MCF 10A (cell line): ENCODE measurements around a stretch of chr5.

DNA sequence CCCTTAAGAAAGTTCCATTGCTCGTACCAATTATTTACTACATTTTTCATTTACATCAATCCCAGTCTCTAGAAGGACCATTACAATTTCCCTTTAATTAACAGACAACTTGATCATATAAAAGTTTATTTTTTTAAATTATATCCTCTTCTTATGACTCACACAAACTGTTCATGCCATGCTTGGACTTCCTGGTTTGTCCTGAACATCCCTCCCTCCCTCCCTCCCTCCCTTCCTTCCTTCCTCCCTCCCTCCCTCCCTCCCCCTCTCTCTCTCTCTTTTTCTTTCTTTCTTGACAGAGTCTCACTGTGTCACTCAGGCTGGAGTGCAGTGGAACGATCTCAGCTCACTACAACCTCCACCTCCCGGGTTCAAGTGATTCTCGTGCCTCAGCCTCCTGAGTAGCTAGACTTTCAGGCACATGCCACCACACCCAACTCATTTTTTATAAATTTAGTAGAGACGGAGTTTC is 11.7 kb upstream of the CLTB start:
- PRO-cap = no peak
- RRBS = no CpG with 5 or more reads among the region's 5 CpGs

DNA sequence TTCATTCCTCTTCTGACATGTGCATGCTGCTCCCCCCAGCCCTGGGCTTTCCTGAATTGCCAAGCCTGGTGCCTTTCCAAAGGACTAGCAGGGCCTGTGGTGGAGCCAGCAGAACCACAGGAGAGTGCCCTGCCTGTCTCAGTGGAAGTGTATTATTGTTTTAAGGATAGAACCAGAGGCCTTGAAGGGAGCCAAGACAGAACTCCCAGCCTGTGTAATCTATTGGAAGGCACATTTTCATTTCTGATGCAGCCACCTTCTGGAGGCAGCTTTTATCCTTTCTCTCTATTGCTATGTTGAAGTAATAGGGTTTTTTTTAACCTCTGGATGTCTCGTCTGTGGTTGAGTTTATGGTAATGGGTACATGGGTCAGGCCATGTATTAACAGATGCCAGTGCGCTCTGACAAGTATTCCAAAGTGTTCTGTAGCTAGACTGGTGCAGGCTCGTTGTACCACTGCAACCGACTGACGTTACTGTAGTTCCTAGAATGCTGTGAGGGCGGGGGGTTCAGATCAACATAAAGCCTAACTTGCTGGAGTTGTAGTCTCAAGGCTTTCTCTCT is 29.2 kb downstream of the RNF44 start:
- PRO-cap = no peak
- RRBS = no CpG with 5 or more reads among the region's 6 CpGs

DNA sequence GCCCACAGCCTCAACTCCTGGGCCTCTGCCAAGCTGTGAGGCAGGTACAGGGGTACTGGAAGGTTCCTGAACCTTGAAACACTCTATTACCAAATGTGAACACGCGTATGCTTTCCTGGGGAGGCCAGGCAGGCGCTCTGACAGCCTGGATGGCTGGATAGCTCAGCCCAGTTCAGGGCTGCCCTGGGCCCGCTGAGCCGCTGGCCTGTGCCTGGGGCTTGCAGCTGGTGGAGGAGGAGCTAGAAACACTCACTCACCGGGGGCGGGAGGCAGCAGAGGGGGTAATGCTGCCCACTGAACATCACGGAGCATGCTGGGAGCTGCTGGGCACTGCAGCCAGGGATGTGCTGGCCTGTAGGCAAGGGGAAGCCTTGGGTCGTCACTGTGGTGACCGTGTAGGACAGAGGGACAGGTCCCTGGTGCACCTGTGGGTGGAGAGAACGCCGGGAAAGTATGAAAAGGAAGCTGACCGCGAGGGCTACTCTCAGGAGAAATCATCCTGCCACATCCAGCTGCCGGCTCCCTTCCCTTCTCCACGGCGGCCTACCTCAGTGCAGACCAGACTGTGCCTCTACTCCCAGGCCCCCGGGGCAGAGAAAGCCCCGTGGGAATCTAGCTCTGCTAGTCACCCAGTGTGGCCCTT is 5.9 kb downstream of the RNF44 start:
- PRO-cap = no peak
- RRBS = 65% methylated on average over 6 of the region's 19 CpGs

DNA sequence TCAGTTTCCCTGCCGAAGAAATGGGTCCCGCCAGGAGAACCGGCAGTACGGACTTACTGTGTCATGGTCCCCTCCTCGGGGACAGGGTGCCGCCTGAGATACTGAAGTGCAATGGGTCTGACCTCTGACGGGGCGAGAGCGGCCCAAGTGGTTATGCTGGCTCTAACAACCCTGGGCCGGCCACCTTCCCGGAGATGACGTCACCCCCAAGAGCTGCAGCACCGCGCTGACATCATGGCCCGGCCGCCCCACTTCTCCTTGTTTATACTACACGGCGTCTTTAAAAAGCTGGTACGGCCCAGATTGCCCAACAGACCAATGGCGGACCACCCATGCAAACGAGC is 444 bp upstream of the RNF44 start:
- PRO-cap = bidirectional peak, plus-strand start outside the sequence, minus-strand start at position 257 of the sequence
- RRBS = 1% methylated on average over 5 of the region's 21 CpGs

- PRO-cap = bidirectional peak, plus-strand start at chr5:176647464, minus-strand start at chr5:176647169
- RRBS = 59% methylated on average over 1 of the region's 36 CpGs
Observed at GRCh38 chr5:176646838-176647309, 410 bp upstream of the TSPAN17 start.

DNA sequence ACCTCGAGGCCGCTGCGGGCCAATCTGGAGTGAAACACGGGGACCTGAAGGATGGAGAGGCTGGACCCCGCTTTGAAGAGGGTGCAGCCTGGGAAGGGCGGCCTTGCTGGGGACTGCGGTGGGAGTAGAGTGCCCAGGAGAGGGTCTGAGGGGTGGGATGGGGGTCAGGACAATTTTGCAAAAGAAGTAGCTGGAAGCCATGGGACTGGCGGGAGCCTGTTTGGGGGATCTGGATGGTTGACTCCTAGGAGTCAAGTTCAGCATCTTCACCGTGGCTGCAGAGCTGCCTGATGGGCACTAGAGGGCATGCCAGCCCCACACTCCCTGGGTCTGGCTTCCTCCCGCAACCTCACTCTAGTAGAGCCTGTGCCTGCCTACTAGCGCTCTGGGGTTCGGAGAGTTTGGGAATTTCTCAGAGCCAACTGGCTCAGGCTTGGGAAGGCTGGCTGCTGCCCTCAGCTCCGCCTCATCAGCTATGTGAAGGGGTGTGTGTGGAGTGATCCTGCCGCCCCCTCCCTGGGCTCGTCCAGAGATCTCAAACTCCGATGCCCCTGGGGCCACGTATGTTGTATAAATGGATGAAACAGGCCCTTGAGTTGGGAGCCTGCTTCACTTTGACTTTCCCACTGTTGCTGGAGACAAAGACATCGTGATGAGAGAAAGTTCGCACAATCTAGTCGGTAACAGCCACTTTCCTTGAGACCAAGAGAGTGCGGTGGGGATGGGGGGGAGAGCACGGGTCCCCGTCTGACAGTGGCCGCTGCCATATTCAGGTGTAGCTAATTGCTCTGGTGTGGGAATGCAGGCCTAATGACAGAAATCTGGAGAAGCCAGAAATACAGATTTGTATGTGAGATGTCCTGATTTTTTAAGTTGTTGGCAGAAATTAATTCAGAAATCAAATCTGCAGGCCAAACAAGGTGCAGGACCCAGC is 10.9 kb downstream of the TSPAN17 start:
- PRO-cap = no peak
- RRBS = no CpG with 5 or more reads among the region's 24 CpGs

DNA sequence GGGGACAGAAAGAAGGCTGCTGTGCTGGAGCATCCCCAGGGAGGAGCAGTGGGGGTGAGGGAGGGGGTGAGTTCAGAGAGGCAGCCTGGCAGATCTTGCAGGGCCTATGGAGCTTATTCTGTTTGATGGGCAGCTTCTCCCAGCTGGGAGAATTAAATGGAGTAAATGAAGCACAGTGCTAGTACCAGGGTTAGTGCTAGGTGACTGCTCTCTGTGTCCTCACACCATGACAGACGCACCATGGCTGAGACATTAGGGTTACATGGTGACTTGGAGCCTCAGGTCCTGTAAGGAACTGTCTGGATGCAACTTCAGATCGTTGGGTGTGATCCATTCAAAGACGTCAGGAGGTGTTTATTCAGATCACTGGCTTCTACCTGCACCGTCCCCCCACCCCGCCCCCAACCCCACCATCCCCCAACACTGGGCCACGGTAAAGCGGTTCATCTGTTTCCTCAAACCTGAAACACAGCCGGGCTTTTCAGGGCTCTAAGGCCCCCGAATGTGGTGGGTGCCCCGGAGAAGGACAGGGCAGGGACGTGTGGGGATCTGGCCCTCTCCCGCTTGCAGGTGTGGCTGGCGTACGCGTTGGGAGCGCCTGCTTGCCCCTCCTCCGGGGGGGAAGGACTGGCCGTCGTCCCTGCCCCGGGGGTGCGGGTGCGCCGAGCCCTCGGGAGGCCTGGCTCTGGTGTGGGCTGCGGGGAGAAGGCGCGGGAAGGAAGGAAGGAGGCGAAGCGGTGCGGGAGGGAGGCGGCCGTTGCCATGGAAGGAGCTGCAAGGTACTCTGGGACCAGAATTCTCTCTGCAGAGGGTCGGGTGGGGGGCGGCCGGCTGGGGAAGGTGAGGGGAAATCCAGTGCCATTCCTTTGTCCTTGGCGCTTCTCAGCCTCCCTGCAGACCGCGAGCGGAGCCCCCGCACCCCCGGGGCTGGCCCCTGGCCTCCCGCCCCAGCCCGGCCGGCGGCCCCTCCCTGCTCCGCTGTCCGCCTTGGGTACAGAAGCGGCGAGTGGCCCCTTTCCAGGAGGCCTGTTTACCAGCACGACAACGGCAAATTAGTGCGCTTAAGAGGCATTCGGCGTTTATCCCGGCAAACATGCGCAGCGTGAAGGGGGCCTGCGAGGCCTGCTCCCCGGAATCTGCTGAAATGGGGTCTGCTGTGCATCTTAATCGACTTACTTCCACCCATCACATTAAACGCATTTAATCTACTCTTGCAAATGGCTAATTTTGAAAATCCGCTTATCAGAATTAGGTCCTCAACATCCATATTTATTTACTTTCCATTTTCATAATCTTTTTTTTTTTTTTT is 67.2 kb upstream of the UNC5A start:
- PRO-cap = no peak
- RRBS = 69% methylated on average over 20 of the region's 62 CpGs

GRCh38 chr5:177065532-177065840 is 21.2 kb upstream of the FGFR4 start:
- PRO-cap = no peak
- RRBS = no CpG with 5 or more reads among the region's 5 CpGs

DNA sequence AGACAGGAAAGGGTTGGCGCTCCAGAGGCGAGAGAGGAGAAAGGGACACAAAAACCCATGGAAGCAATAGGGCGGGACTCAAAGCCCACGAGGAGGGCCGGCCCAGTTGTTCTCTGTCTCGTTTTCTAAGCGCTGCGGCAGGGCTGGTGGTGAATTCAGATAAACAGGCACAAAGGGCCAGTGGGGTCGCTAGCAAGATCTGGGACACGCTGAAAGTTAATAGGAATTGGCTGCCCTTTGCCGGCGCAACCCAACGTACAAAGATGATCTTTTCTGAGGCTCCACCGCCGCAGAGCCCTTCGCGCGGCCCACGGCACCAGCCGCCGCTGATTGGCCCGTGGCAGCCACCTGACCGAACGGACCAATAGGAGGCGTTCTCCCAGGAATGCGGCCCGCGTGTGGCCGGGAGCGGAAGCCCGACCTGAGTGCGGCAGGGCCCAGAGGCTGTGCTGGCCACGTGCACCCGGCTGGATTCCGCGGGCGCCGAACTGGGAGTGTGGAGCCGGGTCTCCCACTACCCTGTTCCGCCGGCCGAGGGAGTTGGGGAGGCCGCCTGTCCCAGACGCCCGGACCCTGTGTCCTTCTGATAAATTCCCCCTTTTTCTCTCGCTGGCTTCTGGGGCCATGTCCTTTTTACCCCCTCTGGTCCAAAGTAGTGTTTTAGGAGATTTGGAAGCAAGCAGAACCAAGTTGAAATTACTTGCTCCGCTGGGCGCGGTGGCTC is 16.8 kb upstream of the NSD1 start:
- PRO-cap = no peak
- RRBS = 76% methylated on average over 14 of the region's 49 CpGs

- PRO-cap = no peak
- RRBS = no CpG with 5 or more reads among the region's 4 CpGs
Observed at GRCh38 chr5:177131411-177131591, 2.3 kb upstream of the NSD1 start.

DNA sequence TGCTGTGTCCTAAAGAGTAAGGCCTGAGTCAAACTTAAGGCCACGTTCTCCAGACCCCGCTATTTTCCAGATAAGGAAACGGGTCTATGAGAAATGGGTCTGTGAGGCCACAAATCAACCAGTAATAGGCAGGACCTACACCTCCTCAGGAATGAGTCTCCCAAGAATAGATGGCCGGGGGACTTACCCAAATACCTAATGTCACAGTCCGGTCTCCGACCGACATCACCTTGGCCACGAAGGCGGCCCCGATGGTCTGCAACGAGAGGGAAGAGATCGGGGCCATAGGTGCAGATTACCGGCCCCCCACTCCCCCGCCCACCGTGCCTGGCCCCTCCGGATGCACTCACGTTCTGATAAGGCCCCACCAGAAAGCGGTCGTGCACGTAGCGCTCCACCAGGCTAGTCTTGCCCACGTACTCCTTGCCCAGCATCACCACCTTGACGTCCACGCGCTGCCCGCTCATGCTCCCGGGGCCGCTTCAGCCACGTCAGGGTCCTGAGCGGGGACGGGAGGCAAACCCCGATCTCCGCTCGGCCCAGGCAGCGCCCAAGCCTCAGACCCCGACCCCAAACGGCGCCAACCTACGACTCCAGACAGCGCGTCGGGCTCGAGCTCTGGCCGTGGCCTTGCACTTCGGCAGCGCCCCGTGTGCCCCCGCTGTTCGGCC is 562 bp downstream of the RAB24 start:
- PRO-cap = bidirectional peak, plus-strand start at position 264 of the sequence, minus-strand start at position 149 of the sequence; bidirectional peak, plus-strand start at position 485 of the sequence, minus-strand start at position 493 of the sequence
- RRBS = 52% methylated on average over 10 of the region's 49 CpGs

DNA sequence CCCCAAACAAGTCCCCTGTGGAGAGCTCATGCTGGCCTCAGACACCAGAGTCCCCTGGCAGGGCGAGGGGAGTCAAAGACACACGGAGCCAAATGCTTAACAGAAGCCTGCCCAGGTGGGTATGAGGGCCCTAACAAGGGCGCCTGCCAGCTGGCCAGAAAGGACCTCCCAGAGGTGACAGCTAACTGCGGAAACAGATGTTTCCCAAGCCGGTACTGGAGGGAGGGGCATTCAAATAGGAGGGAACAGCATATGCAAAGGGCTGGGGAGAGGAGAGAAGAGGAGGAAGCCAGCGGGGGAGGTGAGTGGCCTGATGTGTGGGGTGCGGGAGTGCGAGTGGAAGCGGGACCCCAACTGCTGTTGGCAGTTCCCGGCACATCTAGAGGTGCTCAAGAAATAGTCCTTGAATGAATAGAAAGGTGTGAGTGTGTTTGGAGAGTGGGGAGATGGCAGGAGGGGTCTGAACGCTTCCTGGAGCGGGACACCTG is 858 bp downstream of the MXD3 start:
- PRO-cap = no peak
- RRBS = no CpG with 5 or more reads among the region's 12 CpGs

GRCh38 chr5:177317328-177318075 is 5.8 kb upstream of the MXD3 start:
- PRO-cap = no peak
- RRBS = no CpG with 5 or more reads among the region's 10 CpGs

DNA sequence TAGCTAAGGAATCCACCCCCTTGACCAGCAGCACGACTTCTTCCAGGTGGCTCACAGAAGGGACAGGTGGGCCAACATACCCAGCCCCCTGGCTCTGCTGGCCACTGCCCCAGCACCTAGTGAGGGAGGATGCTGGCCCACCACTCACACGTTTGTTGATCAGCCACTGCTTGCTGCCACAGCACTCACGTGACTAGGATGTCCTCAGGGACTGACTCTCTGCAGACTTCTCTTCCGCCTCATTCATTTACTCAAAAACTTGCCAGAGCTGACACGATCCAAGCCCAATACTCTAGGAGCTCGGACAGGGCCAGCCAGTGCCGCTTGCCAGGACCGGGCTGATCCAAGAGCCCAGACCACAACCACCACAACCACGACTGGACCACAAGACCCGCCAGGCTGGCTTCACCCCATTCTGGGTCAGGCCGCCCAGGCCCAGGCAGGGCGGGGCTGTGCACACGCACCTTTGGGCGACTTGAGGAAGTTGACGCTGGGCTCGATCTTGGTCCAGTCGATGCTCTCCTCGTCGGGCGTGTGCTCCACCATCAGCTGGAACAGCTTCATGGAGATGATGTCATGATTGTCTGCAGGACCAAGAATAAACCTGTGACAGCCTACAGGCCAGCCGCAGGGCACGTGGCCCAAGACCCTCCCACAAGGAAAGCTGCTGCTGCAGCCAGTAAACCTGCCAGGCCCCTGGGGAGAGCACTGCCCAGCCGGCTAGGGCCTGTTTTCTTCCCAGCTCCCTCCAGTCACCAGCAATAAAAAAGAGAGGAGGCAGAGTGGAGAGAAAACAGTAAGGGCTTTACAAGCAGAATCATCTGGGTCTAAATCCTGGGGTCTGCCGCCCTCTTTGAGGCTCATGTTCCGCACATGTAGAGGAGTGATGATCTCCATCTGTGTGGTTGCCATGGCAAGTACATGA is 17.4 kb downstream of the LMAN2 start:
- PRO-cap = no peak
- RRBS = no CpG with 5 or more reads among the region's 25 CpGs

GRCh38 chr5:177389001-177390379 is 5.3 kb downstream of the SLC34A1 start:
- PRO-cap = bidirectional peak, plus-strand start at chr5:177389635, minus-strand start at chr5:177389463; bidirectional peak, plus-strand start at chr5:177390070, minus-strand start at chr5:177389743
- RRBS = no CpG with 5 or more reads among the region's 28 CpGs

GRCh38 chr5:177402386-177403271 is 2.2 kb upstream of the PFN3 start:
- PRO-cap = bidirectional peak, plus-strand start at chr5:177402963, minus-strand start at chr5:177402645
- RRBS = 16% methylated on average over 22 of the region's 50 CpGs

- PRO-cap = bidirectional peak, plus-strand start at chr5:177503135, minus-strand start at chr5:177502849
- RRBS = 91% methylated on average over 7 of the region's 44 CpGs
Observed at GRCh38 chr5:177502977-177504158, 6.0 kb upstream of the PDLIM7 start.

GRCh38 chr5:177537679-177538232 is 16.6 kb downstream of the FAM193B start:
- PRO-cap = no peak
- RRBS = no CpG with 5 or more reads among the region's 11 CpGs

DNA sequence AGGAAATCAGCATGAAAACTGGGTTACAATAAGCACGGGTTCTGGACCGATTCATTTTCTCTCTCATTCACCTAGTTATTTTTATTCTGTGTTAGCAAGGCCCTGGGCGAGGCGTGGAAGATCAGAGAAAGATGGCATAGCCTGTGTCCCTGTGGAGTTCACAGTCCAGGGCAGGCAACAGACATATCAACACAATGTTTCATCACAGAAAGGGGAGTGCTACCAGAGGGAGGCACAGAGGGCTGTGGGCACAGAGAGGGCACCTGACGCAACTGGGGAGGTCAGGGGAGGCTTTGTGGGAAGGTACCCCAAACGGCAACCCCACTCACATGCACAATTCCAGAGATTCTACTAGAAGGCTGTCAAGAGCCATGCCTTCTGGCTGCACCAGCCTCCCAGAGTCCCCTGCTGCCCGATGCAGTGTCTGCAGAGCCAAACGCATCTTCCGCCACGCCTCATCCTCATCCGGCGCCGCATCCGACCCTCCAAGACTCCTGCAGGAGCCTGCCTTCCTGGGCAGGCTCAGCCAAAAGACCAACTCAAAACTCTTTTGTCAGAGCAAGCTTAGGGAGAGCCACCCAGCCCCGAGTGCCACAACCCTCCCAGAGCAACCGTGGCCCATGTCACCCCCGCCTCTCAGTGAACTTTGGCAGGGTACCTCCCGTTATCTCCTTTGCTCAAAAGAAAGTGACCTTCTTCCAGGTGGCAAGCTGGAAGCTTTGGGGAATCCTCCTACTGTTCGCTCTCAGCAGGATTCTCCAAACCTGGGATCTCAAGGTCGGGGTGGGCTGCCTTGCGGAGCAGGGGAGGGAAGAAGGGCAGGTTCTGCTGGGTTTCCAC is 1.3 kb downstream of the FAM193B start:
- PRO-cap = no peak
- RRBS = no CpG with 5 or more reads among the region's 21 CpGs

DNA sequence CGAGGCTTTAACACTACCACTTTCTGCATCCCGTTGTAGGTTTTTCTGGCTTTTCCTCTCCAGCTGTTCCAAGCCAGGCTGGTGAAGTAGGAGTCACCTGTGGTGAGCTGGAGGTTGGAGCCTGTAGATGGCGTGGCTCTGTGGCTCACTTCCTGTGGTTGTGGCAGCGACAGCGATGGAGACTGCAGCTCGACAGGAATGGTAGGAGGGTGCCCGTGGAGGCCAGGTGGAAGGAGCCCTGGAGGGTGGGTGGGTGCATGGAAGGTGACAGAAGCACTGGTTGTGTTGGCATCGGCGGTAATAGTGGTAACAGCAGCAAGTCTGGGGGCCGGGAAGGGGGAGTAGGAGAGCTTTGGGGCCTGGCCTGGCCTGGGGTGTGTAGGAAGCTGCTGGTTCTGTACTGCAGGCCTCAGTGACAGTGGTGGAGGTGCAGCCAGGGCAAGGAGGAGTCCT is 186.7 kb downstream of the PROP1 start:
- PRO-cap = no peak
- RRBS = no CpG with 5 or more reads among the region's 10 CpGs